Measurements from ENCODE around the genes CD300LF, FDXR and KCTD2.

GRCh38 chr17:74436273-74436821, 4.5 kb downstream of the GPRC5C start:
- RRBS, result no CpG with 5 or more reads among the region's 8 CpGs

GRCh38 chr17:74468862-74469379, 2.5 kb downstream of the CD300A start:
- RRBS, result no CpG with 5 or more reads among the region's 5 CpGs

GRCh38 chr17:74529750-74530151, 1.5 kb downstream of the CD300LB start:
- RRBS, result no CpG with 5 or more reads among the region's 8 CpGs

GRCh38 chr17:74609915-74610823, 13.4 kb downstream of the CD300E start:
- RRBS, result no CpG with 5 or more reads among the region's 4 CpGs

GRCh38 chr17:74641392-74641891, 17.9 kb upstream of the CD300E start:
- RRBS, result no CpG with 5 or more reads among the region's 4 CpGs

GRCh38 chr17:74677470-74677929, 35.2 kb downstream of the CD300LF start:
- RRBS, result no CpG with 5 or more reads among the region's 5 CpGs

- RRBS, result no CpG with 5 or more reads among the region's 8 CpGs
Observed at GRCh38 chr17:74690486-74691008, 22.2 kb downstream of the CD300LF start.

GRCh38 chr17:74712842-74713146, at the start of gene CD300LF:
Gene CD300LF, minus strand, starts transcription at chr17:74712923.
- RRBS, result no CpG with 5 or more reads among the region's 7 CpGs

GRCh38 chr17:74760450-74761297, 12.2 kb downstream of the NHERF1 start:
- RRBS, result no CpG with 5 or more reads among the region's 10 CpGs

DNA sequence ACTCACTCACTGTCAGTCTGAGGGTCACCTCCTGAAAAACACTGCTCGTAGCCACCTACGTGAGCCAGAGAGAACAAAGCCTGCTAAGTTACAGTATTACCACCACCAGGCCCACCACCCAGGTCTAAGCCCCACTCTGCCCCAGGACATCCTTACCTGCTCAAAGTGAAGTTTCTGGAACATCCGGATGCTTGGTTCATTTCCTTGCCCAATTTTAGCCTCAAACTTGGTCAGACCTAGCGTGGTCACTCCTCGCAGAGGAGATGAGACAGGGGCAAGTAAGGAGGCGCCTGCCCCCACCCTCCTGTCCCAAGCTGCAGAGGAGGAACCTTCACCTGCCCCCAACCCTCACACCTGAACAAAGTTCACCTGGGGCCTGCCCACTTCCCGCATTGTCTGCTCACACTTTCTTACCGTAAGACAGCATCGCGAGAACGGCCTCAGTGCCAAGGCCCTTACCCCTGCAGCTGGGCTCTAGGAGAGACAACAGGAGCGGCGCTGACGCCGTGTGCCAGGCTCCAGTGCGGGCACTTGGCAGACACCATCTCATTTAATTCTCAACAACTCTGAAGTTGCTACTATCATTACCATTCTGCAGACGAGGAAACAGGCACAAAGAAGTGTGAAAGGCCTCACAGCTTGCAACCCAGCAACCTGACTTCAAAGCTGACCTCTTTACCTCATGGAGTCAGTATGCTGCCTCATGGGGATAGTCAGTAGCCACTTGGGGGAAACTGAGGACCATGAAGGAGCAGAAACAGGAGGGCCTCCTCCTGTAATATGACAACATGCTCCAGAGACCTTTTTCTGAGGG, 4.1 kb downstream of the NAT9 start:
- RRBS, result no CpG with 5 or more reads among the region's 17 CpGs

GRCh38 chr17:74788344-74789048, 12.2 kb downstream of the TMEM104 start:
- RRBS, result no CpG with 5 or more reads among the region's 22 CpGs

DNA sequence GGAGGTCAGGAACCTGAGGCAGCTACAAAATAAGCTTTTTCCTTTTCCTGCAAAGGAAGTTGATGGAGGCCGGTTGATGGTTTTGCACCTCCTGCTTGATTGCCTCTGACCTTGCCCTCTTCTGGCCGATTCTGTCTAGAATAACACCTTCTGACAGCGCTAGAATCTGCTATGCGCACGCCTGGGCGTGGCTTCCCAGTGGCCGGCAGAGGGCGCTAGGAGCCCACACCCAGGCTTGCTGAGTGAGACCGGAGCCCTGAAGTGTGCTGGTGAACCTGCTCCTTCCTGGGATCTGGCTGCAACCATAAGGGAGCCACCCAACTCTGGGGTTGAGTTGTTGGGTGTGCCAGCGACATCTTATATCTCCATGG, 15.1 kb downstream of the TMEM104 start:
- RRBS, result no CpG with 5 or more reads among the region's 10 CpGs

DNA sequence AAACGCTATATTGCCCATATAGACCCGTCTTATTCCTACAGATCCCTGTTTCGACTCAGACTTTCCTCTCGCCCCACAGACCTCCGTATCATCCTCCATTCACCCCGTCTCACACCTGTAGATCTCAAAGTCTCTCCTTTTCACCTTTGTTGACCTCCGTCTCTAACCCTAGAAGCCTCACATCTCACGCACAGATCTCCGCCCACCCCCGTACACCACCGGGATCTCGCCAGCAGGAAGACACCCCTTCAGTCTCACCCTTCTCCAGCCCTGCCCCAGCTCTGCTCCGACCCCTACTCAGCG, 332 bp downstream of the FDXR start:
- RRBS, result no CpG with 5 or more reads among the region's 14 CpGs

DNA sequence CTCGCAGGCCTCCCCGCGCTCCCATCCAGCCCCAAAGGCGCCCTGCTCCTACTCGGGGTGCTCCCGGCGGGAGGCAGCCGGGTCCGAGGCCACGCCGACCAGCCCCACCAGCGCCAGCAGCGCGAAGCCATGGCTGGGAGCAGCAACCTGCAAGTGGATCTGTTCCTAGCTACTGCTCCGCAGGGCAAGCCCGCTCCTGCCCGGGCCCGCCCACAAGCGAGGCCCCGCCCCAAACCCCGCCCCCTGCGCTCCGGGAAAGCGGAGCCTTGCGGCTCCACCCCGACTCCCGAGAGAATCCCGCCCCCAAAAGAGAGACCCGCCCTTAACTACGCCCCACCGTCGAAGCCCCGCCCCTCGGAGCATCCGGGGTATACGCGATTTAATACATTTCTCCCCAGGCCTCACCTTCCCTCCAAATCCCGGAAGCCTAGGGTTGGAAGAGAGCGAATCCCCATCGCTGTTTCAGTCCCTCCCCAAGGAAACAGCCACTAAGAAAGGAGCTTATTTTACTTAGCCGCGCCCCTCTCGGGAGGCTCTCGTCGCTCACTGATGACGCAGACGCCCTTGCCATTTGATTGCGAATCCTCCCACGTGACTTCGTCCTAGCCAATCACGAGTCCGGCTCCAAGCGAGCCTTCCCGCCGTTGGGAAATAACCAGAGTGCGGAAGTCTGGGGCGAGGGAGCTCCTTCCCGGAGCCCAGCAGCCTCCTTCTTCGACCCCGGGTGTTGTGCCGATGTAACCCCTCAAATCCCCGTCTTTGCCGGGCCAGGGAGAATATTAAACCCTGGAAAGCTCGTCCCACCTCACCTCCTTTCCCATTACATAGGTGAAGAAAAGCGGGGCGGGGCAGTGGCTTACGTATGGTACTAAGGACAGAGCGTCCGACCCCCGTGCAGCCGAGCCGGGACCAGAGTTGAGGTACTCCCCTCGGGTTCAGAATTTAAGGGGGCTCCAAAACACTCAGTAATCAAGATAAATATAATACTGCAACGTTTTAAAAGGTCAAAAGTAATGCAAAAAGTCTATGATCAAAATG, at the start of gene FDXR:
FDXR (minus strand) TSS at position 181 of the 1,038 bp plus-strand sequence.
- RRBS, result under 1% methylated on average over 23 of the region's 74 CpGs

GRCh38 chr17:74936361-74936837, 701 bp downstream of the OTOP3 start:
- RRBS, result 13% methylated on average over 10 of the region's 25 CpGs

GRCh38 chr17:74987746-74988713, 598 bp downstream of the CDR2L start:
- RRBS, result 2% methylated on average over 51 of the region's 95 CpGs

DNA sequence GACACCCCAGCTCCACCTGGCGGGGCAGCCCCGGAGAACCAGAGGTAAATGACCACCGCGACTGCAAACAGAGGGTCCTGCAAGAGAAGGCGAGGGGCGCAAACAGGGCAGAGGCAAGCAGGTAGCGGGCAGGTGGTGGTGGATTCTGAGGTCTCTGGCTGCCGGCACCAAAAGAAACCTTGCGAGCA, 12.6 kb downstream of the ATP5PD start:
- RRBS, result no CpG with 5 or more reads among the region's 9 CpGs

GRCh38 chr17:75034418-75035322, 12.1 kb downstream of the ATP5PD start:
- RRBS, result 0% methylated on average over 1 of the region's 65 CpGs

- RRBS, result 2% methylated on average over 39 of the region's 85 CpGs
Observed at GRCh38 chr17:75046818-75047754, at the start of gene KCTD2. Gene KCTD2, plus strand, starts transcription at chr17:75047225.

DNA sequence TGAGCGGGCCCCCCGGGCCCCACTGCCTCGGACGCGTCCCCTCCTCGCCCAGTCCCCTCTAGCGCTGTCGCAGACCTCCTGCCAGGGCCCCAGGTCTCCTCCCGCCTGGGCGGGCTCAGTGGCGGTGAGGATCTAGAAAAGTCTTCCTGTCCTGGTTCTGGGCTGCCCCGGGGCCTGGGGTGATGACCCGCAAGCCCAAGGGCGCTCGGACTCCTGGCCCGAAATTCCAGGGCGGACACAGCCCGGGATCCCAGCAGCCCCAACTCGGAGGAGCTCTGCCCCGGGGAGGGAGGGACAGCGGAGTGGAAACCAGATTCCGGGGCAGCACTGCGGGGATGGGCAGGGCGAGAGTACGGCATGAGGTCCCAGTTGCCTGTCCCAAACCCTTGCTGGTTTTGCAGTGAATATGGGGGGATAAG, 301 bp downstream of the SLC16A5 start:
- RRBS, result 2% methylated on average over 8 of the region's 25 CpGs

Data from GM12892 (cell line).